LNCaP clone FGC (cell line): Measurements from ENCODE around the gene TOB1.

DNA sequence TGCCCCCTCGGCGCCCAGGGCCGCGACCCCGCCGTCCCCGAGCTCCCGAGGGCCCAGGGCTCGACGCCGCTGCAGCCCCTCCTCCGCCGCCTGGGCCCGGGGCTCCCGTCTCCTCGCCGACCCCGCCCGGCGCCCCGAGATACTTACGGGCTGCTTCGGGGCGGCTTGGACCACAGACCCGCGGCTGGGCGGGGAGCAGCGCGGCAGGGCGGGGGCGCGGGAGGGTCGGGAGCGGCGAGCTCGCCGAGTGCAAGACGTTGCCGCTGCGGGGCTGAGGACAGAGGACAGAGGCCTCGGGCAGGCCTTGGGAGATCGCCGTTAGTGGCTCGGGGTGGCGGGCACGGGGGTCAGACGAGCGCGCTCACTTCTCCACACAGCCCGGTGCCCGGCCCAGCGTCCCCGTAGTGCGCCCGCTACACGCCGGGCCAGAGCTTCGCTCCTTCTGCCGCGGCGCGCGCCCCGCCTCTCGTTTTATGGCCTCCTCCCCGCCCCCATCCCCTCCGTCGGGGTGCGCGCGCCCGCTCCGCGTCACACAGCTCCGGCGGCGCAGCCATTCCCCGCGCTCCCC, at the start of gene TOB1:
TOB1 (minus strand) TSS at position 444 of the 568 bp plus-strand sequence.
- RRBS, 2 experiments = 0% methylated on average over 7 to 14 of the region's 79 CpGs

- RRBS, 2 experiments = 1 to 2% methylated on average over 26 to 28 of the region's 68 CpGs
Measured at GRCh38 chr17:50866479-50867349, 560 bp upstream of the TOB1 start.

DNA sequence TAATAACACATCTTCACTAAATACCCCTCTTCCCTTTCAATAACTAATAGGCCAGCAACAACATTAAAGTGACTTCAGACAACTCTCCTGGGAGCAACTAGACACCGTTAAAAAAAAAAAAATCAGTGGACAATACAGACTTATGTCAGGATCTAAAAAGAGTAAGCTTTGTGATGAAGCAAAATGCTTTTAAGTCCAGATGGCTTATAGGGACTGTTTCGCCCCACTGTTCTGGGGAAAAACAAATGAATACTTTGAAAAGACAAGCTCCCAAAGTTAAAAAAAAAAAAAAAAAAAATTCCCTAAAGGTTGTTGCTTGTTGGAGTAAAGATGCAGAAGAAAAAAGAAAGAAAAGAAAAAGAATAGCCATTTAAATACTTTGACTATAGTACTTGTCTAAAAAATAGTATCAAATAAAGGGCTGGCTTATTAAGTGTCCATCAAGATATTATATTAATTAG, 28.9 kb downstream of the SPAG9 start:
- RRBS, 2 experiments = no CpG with 5 or more reads among the region's 2 CpGs

GRCh38 chr17:51098001-51098614, 22.6 kb downstream of the SPAG9 start:
- RRBS, 2 experiments = no CpG with 5 or more reads among the region's 7 CpGs

- RRBS, 2 experiments = no CpG with 5 or more reads among the region's 10 CpGs
Measured at GRCh38 chr17:51152553-51153188, 688 bp upstream of the NME1 start.

- RRBS, 2 experiments = 10% methylated on average over 2 of the region's 36 CpGs; no CpG with 5 or more reads in 1 of the 2 experiments
Measured at GRCh38 chr17:51164920-51166111, 895 bp upstream of the NME2 start.

- RRBS, 2 experiments = no CpG with 5 or more reads among the region's 4 CpGs
Measured at GRCh38 chr17:51372541-51373054, 112.3 kb downstream of the UTP18 start.

GRCh38 chr17:55166516-55166944, 98.2 kb upstream of the HLF start:
- RRBS, 2 experiments = 53% methylated on average over 2 of the region's 2 CpGs; no CpG with 5 or more reads in 1 of the 2 experiments

GRCh38 chr17:55271981-55272440, 7.3 kb downstream of the HLF start:
- RRBS, 2 experiments = no CpG with 5 or more reads among the region's 3 CpGs

DNA sequence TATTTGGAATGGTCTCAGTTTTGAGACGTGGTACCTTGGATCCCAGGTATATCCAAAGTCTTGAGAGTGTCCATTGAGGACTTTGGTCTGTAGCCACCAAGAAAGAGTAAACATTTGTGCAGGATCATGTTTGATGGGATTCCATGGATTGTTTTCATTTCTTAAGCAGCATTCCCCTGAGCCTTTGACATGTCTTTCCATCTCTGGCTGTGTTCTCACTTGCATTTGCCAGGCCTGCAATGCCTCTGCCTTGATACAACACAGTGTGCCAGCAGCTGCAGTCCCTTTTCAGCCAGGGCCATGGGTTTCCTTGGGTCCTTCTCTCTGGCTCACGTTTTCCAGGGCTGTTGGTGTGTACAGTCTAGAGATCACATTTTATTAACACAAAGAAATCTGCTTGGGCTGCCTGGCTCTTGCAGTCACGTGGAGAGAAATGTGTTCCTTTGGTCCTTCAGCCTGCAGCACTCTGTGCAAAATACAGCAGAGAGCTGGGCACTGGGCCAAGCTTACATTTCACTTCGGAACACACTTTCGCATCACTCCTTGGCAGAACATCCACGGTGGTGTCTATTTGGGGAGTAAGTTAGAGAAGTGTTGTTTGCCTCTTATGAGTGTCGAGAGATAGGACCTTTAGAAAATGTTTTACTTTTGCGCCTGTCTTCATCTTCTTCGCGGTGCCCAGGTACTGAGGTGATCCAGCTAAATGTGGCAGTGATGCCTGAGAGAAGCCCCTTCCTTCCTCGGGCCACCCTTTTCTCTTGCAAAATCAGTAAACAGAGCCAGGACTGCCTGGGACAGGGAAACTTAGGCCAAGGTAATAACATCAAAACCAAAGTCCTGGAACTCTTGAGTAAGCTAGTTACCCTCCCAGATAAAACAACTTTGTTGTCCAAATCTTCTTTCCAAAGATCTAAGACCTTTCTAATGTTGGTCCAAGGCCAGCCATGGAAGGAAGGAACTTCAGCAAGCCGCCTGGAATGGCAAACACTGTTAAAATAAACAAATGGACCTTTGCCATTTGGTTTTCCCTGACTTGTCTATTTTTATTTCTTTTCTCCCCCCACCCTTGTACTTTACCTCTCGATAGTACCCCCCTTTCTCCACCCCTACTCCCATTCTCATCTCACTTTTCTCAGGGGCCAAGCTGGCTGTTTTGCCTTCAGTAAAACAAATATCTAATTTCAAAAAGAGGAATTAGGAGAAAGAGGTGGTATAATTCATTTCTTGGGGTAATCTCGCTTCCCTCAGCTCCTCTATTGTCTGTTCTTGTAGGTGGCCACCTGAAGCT, 20.9 kb downstream of the HLF start:
- RRBS, 2 experiments = no CpG with 5 or more reads among the region's 14 CpGs

DNA sequence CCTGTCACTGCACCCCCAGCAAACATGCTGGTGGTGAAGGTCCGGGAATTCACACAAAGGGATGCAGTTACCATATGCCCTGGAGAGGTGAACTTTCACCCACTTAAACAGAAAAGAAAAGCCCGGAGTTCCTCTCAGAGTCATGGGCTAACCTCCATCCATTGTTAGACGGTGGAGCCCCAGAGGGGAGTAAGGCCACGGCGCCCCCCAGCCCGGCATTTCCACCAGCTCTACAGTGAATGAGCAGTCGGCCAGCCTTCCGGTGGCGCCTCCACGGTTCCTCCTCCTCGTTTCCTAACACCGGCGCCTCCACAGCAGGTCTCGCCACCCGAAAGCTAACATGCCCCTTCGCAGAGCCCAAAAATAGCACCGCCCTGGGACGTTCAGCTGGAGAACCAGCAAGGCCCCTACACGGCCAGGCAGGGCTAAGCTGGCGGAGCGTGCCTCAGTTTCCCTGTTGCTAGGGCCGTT, 915 bp downstream of the MMD start:
- RRBS, 2 experiments = 18 to 20% methylated on average over 6 to 7 of the region's 22 CpGs

DNA sequence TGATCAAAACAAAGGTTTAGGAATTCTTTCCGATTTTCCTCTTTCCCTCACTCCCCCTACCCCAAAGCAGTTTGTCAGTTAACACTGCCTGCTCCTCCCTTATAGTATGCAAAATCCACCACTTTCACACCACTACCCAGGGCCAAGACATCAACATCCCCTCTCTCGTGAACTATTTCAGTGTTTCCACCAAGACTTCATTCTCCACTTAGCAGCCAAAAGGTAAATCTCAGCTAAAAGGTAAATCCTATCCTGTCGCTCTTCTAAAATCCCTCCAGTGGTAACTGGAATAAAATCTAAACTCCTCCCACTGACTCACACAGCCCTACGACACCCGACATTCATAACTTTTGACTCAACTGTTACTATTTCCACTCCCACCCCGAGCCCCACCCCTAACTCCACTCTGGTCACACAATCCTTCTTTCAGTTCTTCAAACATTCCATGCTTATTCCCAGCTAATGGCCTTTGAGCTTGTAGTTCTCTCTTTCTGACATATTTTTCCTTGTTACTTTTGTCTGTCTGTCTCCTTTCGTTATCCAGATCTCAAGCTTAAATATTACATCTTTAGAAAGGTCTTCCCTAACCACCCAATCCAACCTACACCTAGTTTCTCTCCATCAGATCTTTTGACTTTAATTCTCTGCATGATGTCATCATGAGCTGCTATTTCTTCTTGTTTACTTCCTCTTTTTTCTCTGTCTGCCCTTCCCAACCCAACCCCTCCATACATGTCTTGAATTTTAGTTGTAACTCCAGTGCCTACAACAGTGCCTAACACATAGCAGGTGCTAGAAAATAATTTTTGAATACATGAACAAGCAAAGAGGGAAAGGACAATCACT, 146.5 kb downstream of the TMEM100 start:
- RRBS, 2 experiments = no CpG with 5 or more reads among the region's 7 CpGs

GRCh38 chr17:55577625-55578182, 145.0 kb downstream of the TMEM100 start:
- RRBS, 2 experiments = no CpG with 5 or more reads among the region's 17 CpGs

- RRBS, 2 experiments = no CpG with 5 or more reads among the region's 5 CpGs
Measured at GRCh38 chr17:55761932-55762366, 11.1 kb downstream of the PCTP start.

GRCh38 chr17:56203473-56204004, 50.3 kb downstream of the ANKFN1 start:
- RRBS, 2 experiments = no CpG with 5 or more reads among the region's 7 CpGs

DNA sequence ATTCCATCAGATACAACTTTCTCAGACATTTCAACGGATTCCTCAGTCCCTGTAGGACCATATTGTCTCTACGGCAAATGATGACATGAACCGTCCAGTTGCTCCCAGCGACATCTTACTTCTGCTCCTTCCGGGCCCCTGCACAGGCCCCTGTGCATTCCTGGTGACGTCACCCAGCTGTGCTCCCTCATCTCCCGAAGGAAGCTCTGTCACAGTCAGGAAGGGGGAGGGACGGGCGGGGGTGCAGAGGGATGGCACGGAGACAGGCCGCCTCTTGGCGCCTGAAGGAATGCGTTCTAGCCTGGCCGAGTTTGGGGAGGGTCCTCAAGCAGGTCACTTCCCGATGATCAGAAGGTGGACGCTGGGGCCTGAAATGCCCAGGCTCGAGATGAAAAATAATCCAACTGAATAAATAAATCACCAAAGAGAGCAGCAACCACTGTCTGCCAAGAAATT, 114.1 kb downstream of the NOG start:
- RRBS, 2 experiments = no CpG with 5 or more reads among the region's 17 CpGs

- RRBS, 2 experiments = no CpG with 5 or more reads among the region's 2 CpGs
Measured at GRCh38 chr17:56754876-56755251, 78.9 kb downstream of the C17orf67 start.

GRCh38 chr17:56779725-56780851, 53.6 kb downstream of the C17orf67 start:
- RRBS, 2 experiments = 9 to 10% methylated on average over 12 to 13 of the region's 49 CpGs

GRCh38 chr17:56893151-56893873, 20.5 kb downstream of the TRIM25 start:
- RRBS, 2 experiments = no CpG with 5 or more reads among the region's 14 CpGs